Epithelial cell of esophagus (primary cell): ENCODE measurements around a stretch of chr4.

- RRBS, result no CpG with 5 or more reads among the region's 1 CpG
Measured at GRCh38 chr4:23818935-23819671, 70.7 kb downstream of the PPARGC1A start.

DNA sequence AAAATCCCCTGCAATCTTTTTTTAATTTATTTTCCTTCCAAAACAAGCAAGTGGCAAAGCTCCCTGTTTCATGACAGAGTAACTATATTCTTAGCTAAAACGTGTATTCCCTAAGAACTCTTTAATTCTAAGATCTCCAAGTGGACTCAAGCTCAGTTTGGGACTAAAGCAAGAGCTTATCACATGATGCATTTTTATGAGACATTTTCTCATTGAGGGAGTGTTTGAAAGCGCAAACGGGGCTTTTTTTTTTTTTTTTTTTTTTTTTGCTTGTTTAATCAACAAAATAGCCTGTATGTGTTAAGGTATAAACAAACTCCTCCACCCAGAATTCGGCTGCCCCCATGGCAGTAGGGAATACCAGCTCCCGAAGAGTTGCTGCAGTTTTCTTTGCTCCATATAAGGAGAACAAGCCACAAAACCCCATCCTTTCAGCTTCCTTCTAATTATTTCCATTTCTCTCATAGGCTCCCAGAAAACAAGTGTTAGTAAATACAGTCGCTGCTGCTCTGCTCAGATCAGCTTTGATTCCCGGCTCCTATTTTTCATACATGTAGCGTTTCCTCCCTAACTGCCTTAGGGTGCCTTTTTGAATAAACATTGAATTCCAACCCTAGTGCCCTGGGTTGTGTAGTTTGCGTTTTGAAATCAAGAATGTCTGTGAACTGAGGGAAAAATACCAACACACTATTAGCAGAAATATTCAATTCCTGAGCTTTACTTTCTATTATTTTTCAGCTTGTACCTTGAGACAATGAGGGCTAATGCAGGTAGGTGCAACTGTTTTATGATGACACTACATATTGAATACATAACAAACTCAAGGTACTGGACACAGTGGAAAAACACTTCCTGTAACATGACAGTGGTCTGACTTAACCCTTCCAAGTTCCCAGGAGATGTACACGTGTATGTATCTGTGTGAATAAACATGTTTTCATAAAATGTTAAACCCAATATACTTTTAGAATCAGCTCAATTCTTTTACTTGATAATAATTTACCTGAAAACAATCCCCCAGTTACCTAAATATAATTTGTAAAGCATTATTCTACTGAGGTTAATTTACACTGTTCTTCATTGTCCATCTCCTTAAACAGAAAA lies 865 bp upstream of the PPARGC1A start:
- RRBS, result no CpG with 5 or more reads among the region's 10 CpGs

- RRBS, result no CpG with 5 or more reads among the region's 2 CpGs
Measured at GRCh38 chr4:24138200-24138976, 248.5 kb upstream of the PPARGC1A start.

DNA sequence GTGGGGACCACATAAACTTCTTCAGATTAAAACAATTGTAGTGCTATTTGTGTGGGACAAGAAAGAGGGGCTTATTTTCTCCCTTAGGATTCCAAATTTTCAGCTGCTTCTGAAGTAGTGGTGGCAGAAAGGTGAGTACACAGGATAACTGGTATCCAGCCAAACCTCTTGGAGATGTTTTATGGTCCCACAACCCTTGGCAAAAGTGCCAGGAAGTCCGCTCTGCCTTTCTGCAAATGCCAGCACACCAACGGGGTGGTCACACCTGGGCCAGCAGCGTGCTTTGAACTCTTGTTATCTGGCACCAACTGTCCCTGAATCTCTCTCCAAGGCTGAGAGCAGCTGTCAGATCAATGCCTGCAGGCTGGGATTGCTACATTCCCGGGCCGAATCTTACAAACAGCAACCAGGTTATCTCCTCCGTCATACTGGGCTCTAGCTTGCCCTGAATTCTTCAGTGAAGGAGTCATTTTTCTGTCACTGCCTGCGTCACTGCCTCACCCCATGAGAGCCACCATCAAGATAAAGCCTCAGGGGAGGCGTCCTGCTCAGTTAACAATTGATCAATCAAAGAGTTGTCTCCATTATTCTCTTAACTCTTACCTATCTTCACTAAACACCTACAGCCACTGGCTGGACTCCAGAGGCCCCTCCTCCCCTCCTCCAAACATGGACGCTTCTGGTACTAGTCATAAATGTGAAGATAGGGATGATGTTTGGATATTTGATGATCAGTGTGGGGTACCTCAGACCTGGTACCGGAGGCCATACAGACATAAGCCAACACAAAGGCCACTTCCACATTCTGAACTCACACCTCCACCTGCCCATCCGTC lies 329.4 kb upstream of the PPARGC1A start:
- RRBS, result no CpG with 5 or more reads among the region's 11 CpGs

- RRBS, result no CpG with 5 or more reads among the region's 15 CpGs
Measured at GRCh38 chr4:24730531-24731112, 64.8 kb upstream of the SOD3 start.

DNA sequence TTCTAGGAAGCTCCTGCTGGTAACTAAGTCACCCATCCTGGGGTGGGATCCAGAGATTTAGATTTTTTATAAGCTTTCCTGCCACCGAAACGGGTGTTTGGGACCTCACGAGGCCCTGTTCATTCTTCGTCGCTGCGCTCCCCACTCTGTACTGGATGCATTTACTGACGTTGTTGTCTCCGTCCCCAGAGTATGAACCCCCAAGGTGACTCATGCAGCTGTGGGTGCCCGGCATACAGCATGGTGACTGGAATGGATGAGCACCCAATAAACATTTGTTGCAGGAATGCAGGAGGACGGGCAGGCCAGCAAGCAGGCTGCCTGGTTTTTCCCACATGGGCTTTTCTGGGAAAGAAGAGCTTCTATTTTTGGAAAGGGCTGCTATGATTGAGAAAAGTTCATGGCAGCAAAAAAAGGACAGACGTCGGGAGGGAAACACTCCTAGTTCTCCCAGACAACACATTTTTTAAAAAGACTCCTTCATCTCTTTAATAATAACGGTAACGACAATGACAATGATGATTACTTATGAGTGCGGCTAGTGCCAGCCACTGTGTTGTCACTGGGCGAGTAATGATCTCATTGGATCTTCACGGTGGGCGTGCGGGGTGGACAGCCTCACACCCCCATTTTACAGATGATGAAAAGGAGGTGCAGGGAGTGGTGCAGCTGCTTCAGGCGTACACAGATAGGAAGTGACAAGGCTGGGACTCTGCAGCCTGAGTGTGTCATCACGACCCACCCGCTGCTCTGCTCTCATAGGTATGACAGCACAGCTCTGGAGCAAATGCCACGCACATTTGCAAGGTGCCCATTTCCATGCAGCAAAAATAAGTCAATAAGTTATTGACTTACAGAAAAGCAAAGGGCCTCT lies 748 bp upstream of the SOD3 start:
- RRBS, result no CpG with 5 or more reads among the region's 23 CpGs

- RRBS, result no CpG with 5 or more reads among the region's 25 CpGs
Measured at GRCh38 chr4:24800335-24800907, 5.0 kb downstream of the SOD3 start.

- RRBS, result no CpG with 5 or more reads among the region's 8 CpGs
Measured at GRCh38 chr4:24856694-24857153, 56.1 kb downstream of the CCDC149 start.

GRCh38 chr4:25115899-25116207 lies 44.4 kb downstream of the SEPSECS start:
- RRBS, result no CpG with 5 or more reads among the region's 3 CpGs

DNA sequence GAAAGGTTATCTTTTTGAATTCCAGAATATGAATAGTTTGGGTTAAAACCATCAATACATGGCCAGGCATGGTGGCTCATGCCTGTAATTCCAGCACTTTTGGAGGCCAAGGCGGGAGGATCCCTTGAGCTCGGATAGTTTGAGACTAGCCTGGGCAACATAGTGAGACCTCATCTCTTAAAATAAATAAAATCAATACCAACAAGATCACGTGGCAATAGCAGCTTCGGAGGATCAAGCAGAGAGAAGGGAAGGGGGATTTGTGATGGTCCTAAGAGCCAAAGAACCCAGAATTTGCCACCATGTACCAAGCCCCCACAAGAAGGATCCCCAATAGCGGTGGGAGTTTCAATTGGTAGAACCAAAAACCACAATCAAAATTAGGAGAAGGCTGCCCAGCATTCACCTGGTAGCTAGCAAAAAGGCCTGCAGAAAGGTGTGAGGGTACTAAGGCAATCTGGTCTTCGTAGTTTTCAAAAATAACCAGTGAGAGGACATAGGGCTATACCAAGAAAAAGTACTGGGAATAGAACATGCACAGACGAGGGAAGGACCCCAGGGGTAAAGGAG lies 31.9 kb upstream of the ZCCHC4 start:
- RRBS, result no CpG with 5 or more reads among the region's 7 CpGs

GRCh38 chr4:25377751-25378335 lies 780 bp downstream of the ANAPC4 start:
- RRBS, result no CpG with 5 or more reads among the region's 8 CpGs

- RRBS, result no CpG with 5 or more reads among the region's 4 CpGs
Measured at GRCh38 chr4:25416346-25416802, 39.3 kb downstream of the ANAPC4 start.

DNA sequence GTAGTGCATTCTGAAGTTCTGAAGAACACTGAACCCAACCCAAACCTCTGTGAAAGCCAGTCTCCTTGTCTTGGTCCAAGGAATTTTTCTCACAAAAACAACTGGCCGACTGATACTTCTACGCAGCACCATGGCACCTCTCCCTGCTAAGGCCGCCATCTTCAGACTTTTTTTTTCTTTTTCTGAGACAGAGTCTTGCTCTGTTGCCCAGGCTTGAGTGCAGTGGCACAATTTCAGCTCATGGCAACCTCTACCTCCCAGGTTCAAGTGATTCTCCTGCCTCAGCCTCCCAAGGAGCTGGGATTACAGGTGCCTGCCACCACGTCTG lies 30.6 kb downstream of the SLC34A2 start:
- RRBS, result no CpG with 5 or more reads among the region's 4 CpGs

DNA sequence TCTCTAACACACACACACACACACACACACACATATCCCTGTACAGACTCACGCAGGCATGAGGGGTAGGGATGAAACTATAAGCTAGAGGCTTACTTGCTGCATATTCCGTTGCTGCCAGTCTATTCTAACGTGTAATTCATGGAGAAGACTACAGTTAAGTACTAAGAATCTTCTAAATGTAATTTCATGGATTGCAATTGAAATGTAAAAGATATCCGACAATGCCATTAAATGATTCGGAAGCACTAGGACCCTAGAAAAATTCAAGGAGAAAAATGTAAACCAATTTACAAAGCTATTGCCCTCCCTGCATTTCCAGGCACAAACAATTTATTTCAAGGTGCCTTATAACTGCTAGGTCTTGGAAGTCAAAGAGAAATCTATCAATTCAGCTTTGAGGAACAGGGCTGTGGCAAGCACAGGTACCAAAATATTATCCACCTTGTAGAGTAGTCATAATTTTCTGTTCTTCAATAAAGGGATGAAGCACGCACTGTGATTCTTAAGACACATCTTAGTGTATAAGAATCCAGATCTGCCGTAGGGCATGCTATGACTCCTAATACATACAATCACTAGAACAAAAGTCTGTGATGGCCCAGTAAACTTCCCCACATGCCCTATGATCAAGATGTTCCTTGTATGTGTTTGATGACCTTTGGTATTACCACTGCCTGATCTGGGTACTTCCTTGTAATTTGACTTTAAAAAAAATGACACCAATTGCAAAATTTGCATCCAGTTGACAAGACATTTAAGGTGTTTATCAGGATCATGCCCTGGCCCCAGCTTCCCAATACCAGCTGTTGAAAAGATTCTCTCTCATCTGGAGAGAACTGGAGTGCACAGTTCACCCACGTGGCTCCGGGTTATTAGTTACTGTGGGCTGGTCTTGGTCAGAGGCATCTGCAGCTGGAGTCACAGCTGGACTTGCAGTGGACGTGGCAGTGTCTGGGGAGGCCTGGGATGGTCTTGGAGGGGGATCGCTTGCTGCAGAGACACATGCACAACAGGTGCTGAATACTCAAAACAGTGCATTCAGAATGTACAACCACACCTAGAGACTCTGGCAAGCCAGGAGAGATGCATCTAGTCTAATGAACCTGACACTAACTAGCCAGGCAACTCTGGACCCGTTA lies 92.3 kb downstream of the SLC34A2 start:
- RRBS, result no CpG with 5 or more reads among the region's 12 CpGs

DNA sequence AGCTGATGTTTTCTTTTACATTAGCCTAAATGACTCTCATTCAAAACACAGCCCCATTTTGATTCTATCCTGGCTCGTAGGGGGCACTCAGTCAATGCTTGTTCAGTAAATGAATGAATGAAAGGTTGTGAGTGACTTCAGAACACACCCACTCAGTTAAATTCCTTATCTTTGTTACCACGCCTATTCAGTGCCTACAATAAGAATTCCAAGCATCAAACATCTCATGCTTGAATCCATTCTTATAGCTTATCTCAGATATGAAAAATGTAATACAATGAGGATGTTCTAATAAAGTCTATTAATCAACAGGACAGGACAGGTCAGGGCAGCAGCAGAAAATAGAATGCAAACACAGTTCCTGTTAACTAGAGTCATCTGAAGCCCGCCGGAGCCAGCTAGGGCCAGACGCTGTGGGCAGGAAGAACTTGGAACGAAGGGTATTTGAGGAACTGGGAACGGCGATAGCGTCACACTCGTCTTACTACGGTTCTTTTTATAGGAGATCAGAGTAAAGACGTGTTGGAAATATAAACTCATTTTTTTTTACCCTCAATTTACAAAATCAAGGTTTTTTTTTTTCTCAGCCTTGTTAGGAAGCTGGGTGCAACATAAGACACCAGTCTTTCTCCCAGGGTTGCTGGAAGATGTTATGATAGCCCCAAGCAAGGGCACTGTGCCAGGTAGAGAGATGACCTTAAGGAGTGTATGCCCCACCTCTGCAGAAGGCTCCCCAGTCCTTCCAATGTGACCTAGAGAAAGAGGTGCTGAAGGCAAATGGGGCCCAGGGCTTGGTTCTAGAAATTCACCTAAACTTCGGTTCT lies 48.3 kb downstream of the SEL1L3 start:
- RRBS, result no CpG with 5 or more reads among the region's 13 CpGs

DNA sequence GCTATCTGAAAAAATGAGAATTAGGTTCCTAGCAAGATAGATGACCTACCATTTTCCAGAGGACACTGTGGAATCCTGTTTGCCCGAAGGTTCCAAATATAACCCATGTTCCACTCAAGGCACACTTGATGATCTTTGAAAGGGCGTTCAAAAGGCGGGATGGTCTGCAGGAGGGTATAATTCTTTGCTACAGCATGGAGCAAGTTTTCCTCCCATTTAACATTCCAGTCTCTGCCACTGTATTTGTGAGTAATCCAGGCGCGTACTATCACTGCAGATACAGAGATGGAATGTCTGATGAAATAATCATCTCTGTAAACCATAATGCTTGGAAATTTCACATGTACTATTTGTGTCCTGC lies 15.6 kb downstream of the SEL1L3 start:
- RRBS, result no CpG with 5 or more reads among the region's 5 CpGs

DNA sequence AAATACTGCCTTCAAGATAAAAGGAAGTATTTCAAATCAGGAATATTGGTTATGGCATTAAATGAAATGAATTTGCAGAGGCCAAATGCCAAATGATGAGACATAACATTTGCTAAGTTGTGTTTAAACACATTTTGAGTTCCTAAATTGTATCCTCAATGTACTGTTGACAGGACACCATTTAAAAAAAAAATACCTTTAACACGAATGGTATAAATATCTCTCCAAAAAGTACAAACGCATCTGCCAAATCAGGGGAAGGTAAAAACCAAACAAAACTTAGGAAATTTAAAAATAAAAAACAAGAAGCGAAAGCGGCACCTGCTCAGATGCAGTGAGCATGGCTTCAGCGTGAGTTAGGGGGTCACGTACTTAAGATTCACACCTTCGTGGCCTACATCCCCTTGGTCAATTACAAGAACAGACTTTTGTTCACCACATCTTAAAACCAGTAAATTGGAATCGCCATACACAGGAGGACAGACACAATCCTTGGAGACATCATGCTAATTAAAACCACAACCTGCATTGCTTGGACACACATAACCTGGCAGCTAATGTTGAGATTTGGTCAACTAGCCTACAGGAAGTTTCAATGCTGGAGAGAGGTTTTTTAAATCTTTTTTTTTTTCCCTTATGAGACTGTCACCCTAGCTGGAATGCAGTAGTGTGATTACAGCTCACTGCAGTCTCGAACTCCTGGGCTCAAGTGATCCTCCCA lies 12.4 kb upstream of the SEL1L3 start:
- RRBS, result no CpG with 5 or more reads among the region's 9 CpGs

- RRBS, result no CpG with 5 or more reads among the region's 9 CpGs
Measured at GRCh38 chr4:26048528-26048980, 134.5 kb downstream of the SMIM20 start.

- RRBS, result no CpG with 5 or more reads among the region's 7 CpGs
Measured at GRCh38 chr4:26204184-26204564, 116.6 kb upstream of the RBPJ start.

DNA sequence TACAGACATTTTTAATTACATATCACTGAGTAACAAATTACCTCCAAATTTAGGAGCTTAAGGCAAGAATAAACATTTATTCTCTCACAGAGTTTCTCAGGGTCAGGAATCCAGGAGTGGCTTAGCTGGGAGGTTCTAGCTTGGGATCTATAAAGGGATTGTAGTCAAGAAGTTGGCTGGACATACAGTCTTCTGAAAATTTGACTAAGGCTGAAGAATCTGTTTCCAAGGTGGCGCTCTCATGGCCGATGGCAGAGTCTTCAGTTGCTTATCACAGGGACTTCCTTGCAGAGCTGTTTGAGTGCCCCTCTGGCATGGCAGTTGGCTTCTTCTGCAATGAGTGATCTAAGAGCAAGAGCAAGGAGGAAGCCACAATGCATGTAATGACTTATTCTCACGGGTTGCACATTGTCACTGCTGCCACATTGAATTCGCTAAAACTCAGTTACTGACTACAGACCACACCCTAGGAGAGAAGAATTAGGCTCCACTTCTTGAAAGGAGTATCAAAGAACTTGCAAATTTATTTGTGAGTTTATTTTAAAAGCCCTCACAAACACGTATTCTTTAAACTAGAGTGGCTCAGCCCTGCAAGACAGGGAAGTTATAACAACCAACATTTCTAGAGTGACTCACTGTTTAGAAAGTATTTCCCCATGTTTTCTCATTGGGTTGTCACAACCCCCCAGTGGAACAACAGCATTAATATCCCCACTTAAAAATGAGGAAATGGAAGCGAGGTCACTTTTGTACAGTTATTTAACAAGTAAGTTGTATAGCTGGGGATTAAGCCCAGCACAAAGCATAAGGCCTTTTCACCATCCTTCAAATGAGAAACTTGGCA lies 32.5 kb upstream of the RBPJ start:
- RRBS, result no CpG with 5 or more reads among the region's 6 CpGs